Brain (tissue), 1 donor: ENCODE measurements around a stretch of chr16.

DNA sequence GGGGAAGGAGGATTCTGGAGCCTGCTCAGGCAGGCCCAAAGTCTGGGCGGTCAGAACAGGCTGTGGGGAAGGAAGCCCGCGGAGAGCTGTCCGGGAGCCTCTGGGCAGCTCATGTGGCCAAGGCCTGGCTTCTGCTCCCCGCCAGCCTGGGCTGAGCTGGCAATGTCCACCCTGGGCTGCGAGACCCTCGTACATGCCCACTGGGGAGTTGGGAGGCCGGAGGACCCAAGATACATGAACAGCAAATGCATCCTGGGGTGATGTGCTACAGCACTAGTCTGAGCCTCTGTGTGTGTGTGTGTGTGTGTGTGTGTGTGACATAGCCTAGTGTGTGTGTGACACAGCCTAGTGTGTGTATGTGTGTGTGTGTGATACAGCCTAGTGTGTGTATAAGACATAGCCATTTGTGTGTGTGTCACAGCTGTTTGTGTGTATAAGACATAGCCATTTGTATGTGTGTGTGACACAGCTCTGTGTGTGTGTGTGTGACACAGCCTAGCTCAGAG is 201.4 kb upstream of the CIBAR2 start:
- RRBS = 50% methylated on average over 2 of the region's 8 CpGs

DNA sequence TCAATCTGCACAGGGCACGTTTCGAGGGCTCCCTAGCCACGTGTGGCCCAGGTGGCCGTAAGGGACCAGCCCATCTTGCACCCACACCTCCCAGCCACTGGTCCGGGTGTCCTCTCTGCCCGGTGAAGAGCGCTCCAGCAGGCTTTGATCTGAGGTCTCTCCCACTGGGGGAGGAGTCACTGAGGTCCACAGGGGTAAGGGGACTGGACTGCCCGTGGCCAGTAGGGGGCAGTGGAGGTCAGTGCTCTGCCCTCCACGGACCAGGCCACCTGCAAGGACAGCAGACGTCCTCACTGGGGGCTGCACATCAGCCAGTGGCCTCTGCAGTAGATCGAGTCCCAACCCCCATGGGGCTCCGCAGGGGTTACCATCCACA is 204.1 kb upstream of the CIBAR2 start:
- RRBS = no CpG with 5 or more reads among the region's 12 CpGs

GRCh38 chr16:85335154-85335575 is 222.9 kb upstream of the CIBAR2 start:
- RRBS = 51% methylated on average over 7 of the region's 21 CpGs

- RRBS = no CpG with 5 or more reads among the region's 27 CpGs
Measured at GRCh38 chr16:85431016-85431638, 182.0 kb upstream of the GSE1 start.

DNA sequence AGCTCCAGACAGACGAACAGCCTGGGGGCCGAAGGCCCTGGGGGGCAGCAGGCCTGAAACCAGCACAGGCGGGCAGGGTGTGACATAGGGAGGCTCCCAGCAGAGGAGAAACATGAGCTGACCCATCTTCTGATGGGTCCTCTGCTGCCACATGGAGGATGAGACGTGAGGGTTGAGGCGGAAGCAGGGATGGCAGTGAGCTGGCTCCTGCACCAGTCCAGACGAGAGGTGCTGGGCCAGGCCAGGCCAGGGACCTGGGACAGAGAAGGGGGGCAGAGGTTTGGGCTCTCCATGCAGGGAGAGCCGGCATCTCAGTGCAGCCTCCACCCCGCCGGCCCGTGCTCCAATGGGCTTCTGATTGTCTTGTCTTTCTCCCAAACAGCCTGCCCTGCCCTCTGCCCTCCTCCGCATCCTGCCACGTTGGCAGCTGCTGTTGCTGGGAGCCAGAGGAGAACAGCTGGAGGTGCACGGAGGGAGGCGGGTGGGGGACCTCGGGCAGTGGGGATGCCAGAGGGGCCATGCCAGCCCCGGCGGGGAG is 139.1 kb upstream of the GSE1 start:
- RRBS = no CpG with 5 or more reads among the region's 17 CpGs

DNA sequence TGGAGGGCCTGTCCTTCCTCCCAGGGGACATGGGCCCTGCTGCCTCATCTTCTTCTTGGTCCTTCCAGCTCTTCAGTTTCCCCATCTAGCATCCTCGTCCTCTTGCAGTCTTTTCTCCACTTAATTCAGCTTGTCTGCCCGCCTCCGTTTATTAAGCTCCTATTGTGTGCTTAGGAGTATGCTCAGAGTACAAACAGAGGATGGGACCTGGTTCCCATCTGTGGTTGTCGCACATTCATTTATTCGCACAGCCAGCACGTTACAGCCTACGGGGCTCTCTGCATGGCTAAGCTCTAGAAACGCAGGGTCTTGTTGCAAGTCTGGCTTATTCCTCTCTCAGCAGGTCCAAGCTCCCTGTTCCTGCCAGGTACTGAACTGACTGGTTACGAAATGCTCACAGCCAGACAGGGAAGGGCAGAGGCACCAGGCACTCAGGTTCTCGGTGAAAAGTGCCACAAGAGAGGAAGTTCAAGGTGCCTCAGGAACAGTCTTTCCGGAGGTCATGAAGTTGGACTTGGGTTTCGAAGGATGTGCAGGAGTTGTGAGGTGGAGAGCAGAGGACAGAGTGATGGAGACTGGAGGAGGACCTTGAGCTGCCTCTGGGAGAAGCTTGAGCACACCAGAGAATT is 124.8 kb upstream of the GSE1 start:
- RRBS = no CpG with 5 or more reads among the region's 12 CpGs

DNA sequence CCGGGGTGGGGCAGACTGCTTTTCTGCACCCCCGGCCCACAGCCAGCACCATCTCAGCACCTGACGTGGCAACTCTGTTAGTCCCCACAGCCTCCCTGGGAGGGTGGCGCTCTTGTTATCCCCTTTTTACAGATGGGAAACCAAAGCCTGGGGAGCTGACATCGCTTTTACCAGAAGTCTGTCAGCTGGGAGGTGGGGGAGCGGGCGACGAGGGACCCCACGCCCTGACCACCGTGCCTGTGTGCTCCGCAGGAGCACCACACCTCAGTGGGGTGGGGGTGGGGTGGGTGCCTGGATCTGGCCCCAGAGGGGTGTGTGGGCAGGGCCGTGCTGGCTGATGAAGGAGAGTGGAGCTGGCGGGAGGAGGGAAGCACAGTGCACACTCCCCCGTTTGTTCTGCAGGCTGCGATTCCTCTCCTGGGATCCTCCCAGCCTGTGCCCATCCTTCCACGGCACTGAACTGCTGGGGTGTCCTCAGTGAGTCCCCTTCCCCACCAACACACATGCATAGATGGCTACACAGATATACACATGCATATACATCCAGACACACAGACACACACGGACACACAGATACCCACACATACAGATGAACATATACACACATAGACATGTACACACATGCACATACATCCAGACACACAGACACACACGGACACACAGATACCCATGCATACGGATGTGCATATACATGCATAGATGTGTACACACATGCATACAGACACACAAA is 115.2 kb upstream of the GSE1 start:
- RRBS = no CpG with 5 or more reads among the region's 19 CpGs

DNA sequence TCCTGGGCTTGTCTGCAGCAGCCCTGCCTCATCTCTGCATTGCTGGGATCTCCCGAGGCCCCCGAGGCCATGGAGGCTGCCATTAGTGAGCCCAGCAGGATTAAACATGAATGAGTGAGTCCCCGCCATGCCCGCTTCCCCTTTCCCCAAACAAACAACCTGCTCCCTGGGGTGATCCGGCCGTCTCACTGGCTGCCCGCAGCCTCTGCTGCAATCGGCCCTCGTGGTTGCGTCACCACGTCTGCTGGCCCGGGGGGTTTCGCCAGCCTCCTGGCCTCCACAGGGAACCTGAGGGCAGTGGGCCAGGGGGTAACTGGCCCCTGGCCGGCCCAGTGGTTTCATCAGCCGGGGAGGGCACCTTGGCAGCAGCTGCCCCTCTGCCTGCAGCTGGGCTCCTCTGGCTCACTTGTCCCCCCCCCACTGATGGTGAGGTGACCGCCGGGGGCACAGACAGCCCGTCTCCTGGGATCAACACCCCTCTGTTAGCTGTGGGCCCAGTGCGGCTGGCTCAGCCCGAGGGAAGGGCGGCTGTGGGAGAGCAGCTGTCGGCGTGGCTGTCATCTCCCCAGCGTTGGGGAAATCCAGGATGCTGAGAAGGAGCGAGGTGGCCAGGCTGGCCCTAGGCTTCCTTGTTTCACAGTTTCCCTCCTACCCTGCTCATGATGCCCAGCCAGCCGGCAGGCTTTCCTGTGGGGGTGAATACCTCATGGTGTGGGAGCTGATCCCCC is 88.1 kb upstream of the GSE1 start:
- RRBS = 21% methylated on average over 12 of the region's 26 CpGs

- RRBS = no CpG with 5 or more reads among the region's 9 CpGs
Measured at GRCh38 chr16:85557448-85557915, 55.6 kb upstream of the GSE1 start.

GRCh38 chr16:85563184-85564241 is 49.6 kb upstream of the GSE1 start:
- RRBS = no CpG with 5 or more reads among the region's 27 CpGs

DNA sequence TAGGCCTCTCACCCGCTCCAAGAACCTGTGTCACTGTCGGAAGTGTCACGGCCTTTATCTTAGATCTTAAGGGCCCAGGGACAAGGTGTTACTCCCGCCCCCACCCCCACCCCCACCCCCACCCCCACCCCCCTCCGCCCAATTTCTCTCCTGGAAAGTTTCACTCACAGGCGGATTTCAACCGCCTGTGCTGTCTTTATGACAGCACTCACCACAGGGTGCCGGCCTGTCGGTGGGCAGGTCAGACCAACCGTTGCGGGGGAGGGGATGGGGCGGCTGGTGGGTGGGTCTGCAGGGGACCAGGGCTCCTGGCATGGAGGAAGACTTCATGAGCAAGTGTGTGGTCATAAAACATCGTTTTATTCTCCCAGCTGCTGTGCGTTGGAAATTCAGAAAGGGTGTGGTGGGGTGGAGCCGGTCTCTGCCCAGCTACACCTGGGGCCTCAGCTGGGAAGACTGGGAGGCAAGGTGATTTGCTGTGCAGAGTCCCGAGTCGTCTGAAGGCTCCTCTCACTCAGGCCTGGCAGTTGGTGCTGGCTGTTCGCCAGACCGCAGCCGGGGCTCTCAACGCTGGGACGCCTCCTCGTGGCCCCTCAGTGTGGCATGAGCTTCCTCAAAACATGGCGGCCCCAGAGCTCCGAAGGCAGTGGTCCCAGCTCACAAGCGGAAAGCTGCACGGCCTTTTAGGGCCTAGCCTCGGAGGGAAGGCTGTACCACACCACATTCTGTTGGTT is 46.0 kb upstream of the GSE1 start:
- RRBS = no CpG with 5 or more reads among the region's 28 CpGs

DNA sequence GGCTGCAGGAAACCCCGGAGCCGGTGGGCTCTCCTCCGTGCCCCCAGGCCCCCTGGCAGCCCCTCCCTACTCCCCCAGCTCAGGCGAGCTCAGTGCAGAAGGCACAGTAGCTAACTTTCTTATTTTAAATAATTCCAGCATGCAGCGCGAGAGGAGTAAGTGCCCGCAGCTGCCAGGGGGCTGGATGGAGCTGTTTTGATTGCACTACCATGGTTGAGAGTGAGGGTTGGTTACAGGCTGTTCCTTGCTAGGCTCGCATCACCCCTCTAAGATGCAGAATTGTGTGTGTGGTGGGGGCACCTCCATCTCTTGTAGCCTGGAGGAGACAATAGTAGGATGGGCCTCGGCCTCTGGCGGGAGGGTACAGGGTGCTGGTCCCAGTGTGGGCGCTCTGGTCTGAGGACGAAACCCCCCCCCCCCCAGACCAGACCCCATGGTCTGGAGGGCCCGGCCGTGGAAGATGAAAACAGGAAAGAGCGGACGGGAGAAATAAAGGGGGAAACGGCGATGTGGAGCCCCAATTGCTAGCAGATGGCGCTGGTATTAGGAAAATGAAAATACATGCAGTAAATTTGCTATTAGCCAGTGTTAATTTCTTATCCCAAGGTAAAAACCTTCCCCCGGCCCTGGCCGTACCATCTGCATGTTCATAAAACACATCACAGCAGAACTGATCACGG is 26.2 kb upstream of the GSE1 start:
- RRBS = 20% methylated on average over 1 of the region's 22 CpGs

GRCh38 chr16:85613673-85614824 is 927 bp downstream of the GSE1 start:
- RRBS = 5% methylated on average over 24 of the region's 89 CpGs

GRCh38 chr16:85624407-85625436 is 11.6 kb downstream of the GSE1 start:
- RRBS = 73% methylated on average over 19 of the region's 54 CpGs

GRCh38 chr16:85661891-85662458 is 26.8 kb downstream of the GINS2 start:
- RRBS = 71% methylated on average over 6 of the region's 19 CpGs

DNA sequence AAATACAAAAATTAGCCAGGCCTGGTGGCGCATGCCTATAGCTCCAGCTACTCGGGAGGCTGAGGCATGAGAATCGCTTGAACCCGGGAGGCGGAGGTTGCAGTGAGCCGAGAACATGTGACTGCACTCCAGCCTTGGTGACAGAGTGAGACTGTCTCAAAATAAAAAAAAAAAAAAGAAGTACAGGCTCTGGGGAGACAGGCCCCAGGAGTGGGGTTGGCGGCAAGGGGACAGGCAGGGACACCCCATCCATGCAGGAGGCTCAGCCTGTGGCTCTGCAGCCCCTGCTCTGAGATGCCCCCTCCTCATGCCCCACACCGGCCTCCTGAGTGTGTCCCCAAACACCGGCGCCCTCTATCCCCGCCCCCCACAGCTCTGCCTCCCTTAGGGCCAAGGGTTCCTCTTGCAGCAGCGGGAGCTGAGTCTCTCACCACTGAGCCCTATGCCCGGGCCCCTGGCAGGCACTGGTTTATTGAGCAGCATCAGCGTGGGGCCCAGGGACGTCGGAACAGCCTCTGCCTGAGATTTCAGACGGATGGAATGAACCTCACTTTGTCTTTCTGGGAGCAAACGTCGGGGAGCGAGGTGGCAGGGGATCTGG is 4.9 kb upstream of the C16orf74 start:
- RRBS = 68% methylated on average over 4 of the region's 20 CpGs

GRCh38 chr16:85778775-85779273 is 20.5 kb downstream of the EMC8 start:
- RRBS = no CpG with 5 or more reads among the region's 14 CpGs

- RRBS = 81% methylated on average over 6 of the region's 20 CpGs
Measured at GRCh38 chr16:85833115-85833815, 33.8 kb downstream of the COX4I1 start.

GRCh38 chr16:85848299-85848873 is 48.9 kb downstream of the COX4I1 start:
- RRBS = no CpG with 5 or more reads among the region's 17 CpGs

DNA sequence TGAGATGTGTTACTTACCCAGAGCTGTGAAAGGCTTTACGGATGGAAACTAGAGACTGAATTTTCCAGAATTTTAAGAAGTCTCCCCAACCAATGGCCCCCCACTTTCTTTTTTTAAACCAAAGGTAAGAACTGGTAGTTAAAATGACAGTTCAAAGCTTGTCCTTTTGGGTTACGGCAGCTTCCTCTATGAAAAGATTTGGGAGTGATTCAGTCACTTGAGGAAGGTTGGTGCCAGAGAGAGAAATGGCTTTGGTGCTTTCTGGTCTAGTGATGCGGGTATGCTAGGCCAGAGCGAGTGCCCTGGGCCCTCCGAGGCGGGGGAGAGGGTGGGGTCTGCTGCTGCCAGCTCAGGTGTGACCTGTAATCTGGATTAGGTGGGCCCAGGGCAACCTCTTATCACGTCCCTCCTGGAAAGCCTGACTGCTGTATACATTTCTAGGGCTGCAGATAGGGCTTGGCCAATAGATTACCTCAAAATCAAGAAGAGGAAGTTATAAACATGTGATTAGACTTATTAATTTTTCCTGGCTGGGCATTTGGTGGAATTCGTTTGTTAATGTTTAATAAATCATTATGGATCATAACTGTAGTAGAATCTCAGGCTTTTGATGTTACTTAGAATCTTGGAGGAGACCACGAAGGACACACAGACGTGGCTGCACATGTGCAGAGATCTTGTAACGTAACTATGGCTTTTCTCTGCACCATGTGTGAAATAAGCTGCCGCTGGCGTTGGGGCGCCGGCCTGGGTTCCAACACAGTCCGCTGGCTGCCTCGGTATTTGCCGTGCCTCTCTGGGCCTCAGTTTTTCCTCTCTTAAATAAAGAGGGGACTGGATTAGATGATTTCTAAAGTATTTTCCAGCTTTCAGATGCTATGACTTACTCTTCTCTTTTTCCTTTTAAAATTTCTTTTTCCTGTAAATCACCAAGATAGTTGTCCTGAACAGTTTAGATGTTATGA is 1.2 kb downstream of the IRF8 start:
- RRBS = no CpG with 5 or more reads among the region's 18 CpGs